CMK (cell line): ENCODE results near the genes WIPI1 and FAM20A.

GRCh38 chr17:67477751-67478123, 100.7 kb downstream of the PITPNC1 start:
- RRBS, result no CpG with 5 or more reads among the region's 3 CpGs

- RRBS, result 55% methylated on average over 3 of the region's 9 CpGs
These were observed 111.1 kb downstream of the PITPNC1 start for GRCh38 chr17:67488247-67488558.

GRCh38 chr17:67814793-67815201, 10.5 kb upstream of the BPTF start:
- RRBS, result no CpG with 5 or more reads among the region's 1 CpG

DNA sequence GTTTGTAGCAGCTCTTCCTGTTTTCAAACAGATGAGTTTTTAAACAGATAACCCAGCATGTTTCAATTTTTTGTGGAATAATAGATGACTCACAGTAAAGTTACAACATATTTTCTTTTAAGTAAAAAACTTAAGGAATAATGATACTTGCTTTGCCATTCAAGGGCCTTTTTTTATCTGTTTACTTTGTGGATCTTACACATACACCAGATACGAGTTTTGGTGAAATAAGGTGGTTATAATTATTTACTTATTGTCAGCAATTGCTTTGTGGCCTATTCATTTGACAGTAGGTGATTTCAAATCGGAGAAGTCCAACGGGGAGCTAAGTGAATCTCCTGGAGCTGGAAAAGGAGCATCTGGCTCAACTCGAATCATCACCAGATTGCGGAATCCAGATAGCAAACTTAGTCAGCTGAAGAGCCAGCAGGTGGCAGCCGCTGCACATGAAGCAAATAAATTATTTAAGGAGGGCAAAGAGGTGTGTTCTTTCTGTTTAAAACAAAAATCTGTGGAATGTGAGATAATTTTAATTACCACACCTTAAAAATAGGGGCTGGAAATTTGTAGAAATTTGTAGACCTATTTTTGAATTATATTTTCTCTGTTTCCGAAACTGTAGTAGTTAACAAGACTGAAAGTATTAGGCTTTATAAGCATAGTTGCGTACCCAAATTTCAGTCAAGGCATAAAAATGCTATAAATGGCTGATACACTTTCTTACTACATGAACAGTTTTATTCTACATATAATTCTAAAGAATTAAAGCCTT, 66.4 kb downstream of the BPTF start:
- RRBS, result no CpG with 5 or more reads among the region's 8 CpGs

DNA sequence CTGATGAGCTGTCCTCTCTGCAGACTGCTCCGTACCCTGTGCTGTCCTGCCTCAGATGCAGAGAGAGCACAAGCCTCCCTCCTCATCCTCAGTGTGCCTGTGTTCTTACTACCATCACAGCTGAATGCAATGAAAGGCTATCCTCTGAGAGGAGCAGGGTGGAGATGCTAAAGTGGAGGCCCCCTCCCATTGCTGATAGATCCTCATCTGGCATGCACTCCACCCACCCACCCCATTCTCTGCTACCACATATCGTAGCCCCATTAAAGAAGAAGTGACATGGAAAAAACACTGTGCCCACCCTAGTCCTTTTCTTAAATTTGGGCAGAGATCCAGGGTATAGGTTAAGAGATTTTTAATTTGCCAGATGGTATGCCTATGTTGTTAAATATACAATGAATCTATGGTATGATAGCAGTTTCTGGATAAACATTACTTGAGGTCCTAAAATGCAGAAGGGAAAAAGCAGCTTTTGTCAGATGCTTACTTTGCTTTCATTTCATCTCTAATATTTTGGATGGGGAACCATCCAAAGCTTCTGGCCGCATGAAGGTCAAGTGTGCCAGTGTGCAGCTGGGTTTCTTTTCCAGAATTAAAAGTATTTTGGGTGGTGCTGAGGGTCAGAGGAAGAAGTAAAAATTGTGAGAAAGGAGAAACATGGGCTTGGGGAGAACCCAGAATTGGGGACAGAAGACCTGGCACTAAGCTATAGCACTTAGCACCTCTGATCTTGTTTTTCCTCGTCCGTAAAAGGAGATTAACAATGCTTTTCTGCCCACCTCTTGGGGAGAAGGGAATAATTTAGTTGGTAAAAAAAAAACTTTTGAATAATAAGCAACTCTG, 93.3 kb downstream of the KPNA2 start:
- RRBS, result no CpG with 5 or more reads among the region's 5 CpGs

- RRBS, result 99% methylated on average over 7 of the region's 15 CpGs
These were observed 99.1 kb downstream of the KPNA2 start for GRCh38 chr17:68134700-68135006.

- RRBS, result no CpG with 5 or more reads among the region's 14 CpGs
These were observed 57.5 kb downstream of the WIPI1 start for GRCh38 chr17:68399731-68400297.

DNA sequence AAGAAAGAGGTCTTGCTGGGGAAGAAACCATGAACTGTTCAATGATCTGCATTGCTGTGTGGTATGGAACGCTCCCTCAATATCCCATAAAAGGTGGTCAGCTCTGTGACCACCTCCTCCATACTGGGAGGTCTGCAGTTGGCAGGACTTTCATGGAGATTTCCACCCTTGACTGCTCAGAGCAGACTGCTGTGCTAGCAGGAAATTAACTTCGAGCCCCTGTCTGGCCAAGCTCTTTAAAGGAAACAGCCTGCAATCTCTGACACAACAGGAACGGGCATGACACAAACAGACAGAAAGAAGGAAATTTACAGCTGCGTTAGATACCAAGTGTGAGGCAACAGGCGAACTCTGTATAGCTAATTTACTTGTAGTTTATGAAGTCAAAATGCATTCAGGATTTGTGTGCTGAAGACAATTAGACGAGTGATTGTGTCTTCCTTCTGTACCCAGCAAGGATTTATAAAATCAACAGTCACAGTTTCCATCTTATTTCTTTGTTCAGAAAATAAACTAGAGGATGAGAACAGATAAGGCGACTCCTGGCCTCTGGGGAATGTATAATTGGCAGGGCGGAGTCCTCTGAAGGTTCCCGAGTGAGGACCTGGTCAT, 16.2 kb downstream of the WIPI1 start:
- RRBS, result no CpG with 5 or more reads among the region's 9 CpGs

GRCh38 chr17:68457014-68457734, at the start of gene WIPI1:
TSS of gene WIPI1 (minus strand) at chr17:68457496.
- RRBS, result under 1% methylated on average over 20 of the region's 65 CpGs

- RRBS, result no CpG with 5 or more reads among the region's 8 CpGs
These were observed 2.5 kb downstream of the PRKAR1A start for GRCh38 chr17:68514683-68515246.

GRCh38 chr17:68522567-68523050, 10.4 kb downstream of the PRKAR1A start:
- RRBS, result no CpG with 5 or more reads among the region's 9 CpGs

- RRBS, result no CpG with 5 or more reads among the region's 14 CpGs
These were observed 28.5 kb downstream of the PRKAR1A start for GRCh38 chr17:68540615-68541265.

DNA sequence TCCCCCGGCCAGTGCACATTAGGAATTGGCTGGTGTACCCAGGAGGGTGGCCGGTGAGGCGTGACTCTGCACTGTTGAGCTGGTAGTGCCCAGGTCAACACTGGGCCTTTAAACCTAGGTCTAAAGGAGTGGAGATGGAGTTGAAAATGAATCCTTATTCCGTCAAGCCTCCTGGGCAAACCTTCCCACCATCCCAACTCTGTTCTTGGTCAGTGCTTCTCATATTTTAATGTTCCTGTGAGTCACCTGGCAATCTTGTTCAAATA, 30.6 kb downstream of the PRKAR1A start:
- RRBS, result no CpG with 5 or more reads among the region's 4 CpGs

GRCh38 chr17:68579255-68579673, 21.9 kb downstream of the FAM20A start:
- RRBS, result no CpG with 5 or more reads among the region's 3 CpGs

DNA sequence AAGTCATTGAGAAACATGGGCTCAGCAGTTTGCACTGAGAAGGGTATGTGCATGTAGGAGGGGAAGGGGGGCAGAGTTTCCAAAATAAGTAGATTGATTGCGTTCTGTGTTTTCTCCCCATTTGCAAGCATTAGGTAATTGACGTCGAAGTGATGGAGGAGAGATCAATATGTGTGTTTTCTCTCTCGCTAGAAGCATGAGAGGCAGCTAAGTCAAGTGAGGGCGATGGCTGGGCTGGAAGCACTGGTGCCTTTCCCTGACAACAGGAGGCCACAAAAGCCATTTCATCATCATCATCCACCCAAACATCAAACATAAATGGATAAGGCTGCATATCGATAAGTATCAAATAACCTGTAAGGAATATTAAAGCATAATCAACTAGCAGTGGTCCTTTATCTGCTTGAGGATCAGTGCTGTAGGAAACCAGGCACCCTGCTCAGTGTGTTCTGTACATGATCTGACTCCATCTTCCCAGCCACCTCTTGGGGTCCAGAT, 18.9 kb downstream of the FAM20A start:
- RRBS, result no CpG with 5 or more reads among the region's 6 CpGs

GRCh38 chr17:68600821-68601589, at the start of gene FAM20A:
TSS of gene FAM20A (minus strand) at chr17:68601367.
- RRBS, result 93% methylated on average over 50 of the region's 81 CpGs

DNA sequence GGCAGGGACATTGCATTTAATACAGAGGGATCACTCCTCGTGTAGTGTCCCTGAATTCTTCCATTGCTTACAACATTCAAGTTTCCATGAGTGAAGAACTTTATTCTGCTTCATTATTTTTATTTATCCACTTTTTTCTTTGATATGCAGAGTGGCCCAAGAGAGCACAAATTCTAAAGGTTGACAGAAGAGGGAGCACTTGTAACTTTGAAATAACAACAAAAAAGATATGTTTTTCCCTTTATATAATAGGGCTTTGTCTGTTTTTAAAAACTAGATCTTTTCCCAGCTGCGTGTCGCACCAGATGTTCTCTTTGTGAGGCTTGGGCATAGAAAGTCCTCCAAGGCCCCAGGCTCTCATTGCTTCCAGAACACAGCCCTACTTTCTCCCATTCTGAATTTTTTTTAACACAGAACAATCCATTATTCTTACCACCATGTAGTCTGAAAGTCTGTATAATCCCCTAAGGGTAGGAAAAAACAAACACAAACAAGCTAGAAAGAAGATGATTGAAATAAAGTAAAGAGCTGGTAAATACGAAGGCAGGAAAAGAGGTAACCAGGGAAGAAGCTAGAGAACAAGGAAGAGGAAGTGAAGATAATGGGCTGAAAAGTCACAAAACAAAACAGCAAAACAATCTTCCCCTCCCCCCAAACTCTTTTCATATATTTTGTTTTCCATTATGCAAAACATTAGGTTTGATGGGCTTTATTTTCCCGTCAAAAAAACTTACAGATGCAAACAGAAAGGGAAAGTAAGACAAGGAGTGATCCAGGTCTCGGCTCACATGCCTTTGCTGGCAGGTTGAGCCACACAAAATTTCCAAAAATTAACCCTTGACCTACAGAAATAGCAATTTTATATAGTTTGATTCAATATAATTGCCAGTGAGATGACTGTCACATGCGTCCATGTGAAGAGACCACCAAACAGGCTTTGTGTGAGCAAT, 160.4 kb downstream of the ABCA8 start:
- RRBS, result no CpG with 5 or more reads among the region's 7 CpGs

GRCh38 chr17:68990722-68991510, 35.7 kb upstream of the ABCA8 start:
- RRBS, result no CpG with 5 or more reads among the region's 8 CpGs

- RRBS, result no CpG with 5 or more reads among the region's 1 CpG
These were observed 30.2 kb upstream of the ABCA9 start for GRCh38 chr17:69090824-69091374.